Right ventricle myocardium (tissue), 1 donor: Measurements from ENCODE around the genes PCBP1 and CLEC4F.

DNA sequence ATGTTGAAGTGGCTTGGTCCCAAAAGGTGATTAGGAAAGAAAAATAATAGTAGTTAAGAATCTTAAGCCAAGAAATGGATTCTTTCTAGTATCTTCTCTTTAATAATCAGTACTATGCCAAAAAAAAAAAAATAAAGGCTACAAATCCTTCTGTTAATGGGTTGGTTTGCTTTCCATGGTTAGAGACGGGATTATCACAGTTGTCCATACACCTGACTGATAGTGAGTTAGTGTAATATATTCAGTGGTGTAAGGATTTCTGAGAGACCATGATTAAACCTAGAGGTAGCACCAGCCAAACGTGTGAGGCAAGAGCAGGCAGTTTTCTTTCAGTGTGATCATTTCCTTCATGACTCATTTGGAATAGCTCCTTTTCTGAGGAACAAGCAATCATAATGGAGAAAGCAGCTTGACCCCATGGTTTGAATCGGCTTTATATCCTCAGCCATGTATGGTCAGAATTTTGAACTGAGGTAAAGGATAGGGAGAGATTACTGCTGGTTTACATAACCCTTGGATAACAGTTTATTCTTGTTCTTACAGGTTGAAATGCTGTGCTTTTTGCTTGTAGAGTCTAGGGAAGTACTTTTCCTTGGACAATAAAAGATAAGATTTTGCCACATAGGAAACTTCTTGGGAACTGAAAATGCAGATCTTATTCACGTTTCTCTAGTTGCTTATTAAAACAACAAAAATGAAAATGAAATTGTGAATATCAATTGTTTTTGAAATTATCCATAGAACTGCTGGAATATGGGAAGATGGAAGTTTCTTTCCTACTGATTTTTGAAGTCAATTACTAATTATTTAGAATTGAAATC is 3.0 kb downstream of the MXD1 start:
- PRO-cap, 2 experiments: no peak in any of the 2 experiments

- PRO-cap, 2 experiments: no peak in any of the 2 experiments
These were observed 16.9 kb downstream of the MXD1 start for GRCh38 chr2:69931652-69932302.

DNA sequence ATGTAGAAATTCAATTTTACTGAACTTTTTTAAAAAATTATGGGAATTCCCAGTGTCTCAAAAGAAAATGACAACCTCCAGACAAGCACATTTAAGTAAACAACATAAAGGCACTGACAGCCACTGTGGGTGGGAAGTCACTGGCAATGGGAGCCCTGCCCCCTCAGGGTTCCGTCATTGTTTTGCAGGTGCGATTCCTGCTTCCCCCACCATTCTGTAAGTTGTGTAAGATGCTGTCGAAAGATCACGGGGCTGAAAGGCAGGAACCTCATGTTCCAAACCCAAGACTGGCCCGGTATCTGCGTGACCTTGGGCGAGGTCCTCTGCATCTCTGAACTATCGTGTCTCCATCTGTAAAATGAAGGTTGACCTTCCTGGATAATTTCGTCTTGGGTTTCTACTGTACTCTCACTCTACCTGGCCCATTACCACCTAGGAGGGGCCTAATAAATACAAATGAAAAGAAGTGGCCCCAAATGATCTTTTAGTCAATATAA is 15.8 kb upstream of the ASPRV1 start:
- PRO-cap, 2 experiments: no peak in any of the 2 experiments

GRCh38 chr2:69985635-69986209 is 24.3 kb upstream of the ASPRV1 start:
- PRO-cap, 2 experiments: no peak in any of the 2 experiments

DNA sequence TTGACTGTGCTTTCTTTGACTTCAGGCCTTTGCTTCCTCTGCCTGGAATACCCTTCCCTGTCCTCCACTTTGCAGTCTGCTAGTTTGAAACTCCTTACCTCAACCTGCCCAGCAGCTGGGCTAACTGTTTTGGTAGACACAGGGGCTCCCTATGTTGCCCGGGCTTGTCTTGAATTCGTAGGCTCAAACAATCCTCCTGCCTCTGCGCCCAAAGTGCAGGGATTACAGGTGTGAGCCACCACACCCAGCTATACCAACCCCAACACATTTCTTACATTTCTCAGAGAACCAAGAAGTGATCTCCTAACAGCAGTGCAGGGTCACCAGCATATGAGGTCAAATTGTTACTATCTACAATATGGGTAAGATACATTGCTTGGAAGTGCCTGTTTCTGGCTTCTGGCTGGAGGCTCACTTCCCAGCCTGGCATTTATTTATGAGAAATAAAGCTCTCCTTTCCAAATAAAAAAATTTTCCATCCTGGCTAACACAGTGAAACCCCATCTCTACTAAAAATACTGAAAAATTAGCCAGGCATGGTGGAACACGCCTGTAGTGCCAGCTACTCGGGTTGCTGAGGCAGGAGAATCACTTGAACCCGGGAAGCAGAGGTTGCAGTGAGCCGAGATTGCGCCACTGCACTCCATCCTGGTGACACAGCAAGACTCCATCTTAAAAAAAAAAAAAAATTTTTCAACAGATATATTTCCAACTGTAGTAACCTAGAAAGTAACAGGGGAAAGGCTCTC is 6.3 kb upstream of the PCBP1 start:
- PRO-cap, 2 experiments: no peak in any of the 2 experiments

DNA sequence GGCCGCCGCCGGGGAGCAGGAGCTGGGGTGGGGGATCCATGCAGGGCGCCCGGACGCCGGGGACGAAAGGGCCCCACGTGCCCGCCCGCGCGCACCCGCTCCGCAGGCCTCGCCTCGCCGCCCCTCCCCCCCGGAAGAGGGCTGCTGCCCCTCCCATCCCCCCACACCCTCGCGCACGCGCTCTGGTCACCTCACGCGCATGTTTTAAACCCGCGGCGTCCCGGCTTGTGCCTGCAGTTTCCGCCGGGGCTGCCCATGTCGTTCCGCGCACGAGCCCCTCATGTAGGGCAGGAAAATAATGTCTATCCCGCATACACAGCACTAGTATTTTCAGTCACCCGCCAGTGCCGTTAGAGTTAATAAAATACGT is 409 bp upstream of the PCBP1 start:
- PRO-cap, 2 experiments: peak in 2 of 2 experiments; most common plus-strand start position 236 of the sequence (in 2); most common minus-strand start position 64 of the sequence (in 2)

DNA sequence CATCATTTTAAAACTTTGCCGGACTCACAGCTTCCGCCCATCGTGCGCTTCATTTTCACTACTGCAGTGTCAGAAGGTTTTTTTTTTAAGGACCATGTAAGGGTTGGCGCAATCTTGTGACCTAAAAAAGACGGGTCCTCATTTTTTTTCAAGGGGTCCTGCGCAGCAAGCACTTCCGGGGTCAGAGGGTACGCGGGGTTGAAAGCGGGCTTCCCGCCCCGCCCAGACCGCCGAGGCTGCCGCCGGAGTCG is at the start of gene PCBP1:
Gene PCBP1 (plus strand): TSS at position 225 of the 251 bp plus-strand sequence.
- PRO-cap, 2 experiments: peak in 2 of 2 experiments; most common plus-strand start position 225 of the sequence (in 2); most common minus-strand start position 71 of the sequence (in 2)

- PRO-cap, 2 experiments: peak in 2 of 2 experiments; most common plus-strand start chr2:70115743 (in 2); most common minus-strand start chr2:70115797 (in 2)
These were observed 28.4 kb downstream of the PCBP1 start for GRCh38 chr2:70115352-70116495.

GRCh38 chr2:70188414-70188991 is 2.3 kb downstream of the C2orf42 start:
- PRO-cap, 2 experiments: no peak in any of the 2 experiments

DNA sequence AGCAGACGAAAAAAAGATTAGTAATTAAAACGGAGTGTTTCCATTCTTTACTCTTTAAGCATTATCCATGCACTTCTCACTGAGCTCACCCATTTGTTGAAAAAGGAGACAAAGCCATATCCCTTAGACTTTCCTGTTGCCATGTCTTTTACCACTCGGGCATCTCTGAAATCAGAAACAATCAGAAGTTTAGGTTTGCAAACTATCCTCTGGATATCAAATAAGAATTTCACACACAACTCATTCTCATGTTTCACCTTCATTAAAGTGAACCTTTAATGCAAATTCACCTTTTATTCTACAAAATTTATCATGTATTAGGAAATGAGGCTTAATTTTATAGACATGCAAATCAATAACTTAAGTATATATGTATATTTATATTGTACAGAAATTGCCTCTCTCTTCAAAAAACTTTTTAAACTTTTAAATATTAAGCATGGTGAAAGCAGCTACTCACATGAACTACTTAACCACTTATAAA is 23.9 kb downstream of the TIA1 start:
- PRO-cap, 2 experiments: no peak in any of the 2 experiments

DNA sequence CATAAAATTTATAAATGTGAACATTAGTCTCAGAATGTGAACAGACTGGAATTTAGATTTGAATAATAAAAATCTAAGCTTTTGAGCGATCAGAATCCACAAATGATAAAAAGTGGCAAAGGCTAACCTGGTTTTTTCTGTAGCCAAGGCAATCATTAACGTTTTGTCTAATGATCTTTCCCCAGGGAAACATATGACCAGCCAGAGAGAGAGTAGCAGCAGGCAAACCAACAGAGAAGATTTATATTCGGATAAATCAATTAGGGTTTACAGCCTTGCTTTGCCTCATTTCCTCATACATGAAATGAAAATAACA is 14.6 kb downstream of the TIA1 start:
- PRO-cap, 2 experiments: no peak in any of the 2 experiments

- PRO-cap, 2 experiments: no peak in any of the 2 experiments
These were observed 12.3 kb downstream of the PCYOX1 start for GRCh38 chr2:70270315-70270620.

DNA sequence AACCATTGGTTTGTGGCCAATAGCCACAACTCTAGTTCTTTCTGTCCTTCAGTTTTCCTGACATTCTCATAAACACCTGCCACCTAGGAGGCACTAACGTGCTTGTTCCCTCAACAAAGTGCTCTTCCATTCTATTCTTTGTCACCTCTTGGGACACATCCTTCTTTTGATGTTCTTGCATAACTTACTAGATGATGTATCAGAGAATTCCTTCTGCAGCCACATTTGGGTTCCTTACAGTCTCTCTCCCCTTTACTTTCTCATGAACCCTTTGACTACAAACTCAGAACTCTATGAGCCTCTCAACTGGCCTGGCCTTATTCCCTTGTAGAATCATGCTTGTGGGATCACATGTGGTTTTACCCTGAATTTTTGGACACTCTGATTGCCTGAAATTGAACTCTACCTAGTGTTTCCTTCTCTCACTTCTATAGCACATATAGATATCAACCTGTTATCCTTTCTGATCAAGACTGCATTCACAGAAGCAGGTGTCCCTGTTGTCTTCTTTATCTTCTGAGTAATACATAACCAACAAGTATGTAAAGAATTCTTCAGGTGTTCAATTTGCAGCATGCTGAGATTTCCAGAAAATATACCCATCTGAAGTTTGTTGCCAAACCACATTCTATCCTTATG is 69.8 kb downstream of the TGFA start:
- PRO-cap, 2 experiments: no peak in any of the 2 experiments

DNA sequence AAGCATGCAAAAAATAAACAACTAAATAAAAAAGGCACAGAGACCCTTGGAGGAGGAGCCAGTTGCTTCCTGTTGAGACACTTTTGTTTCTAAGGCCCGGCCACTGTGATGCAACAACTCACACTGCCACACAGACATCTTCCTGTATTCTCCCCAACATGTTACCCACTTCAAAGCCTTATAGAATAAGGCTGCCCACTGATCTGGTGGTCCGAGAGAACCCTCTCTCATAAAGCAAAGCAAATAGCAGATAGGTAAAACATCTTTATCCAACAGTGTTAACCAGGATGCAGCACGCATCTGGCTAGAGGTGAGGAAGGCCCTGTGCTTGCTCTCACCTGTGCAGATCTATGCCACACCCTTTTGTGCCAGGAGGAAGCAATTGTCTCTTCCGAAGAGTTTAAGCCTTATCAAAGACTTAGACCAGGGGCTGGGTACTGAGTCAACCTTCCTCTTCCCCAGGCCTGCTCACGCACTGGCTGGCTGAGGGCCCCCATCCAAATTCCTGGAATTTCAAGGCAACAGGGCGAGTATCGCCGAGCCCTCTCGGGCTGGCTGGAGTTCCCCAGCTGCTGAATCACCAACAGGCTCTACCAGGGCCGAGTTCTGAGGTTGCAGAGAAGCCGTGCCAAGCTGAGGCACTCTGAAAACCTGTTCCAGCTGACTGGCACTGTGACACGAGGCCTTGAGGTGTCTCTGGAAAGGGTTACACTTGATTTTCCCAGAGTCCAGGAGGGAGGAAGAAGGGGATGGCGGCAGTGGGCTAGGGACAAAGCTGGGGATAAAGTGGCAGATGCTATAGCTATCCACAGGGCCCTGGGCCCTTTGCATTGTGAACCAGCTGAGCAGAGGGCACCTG is 29.4 kb downstream of the TGFA start:
- PRO-cap, 2 experiments: no peak in any of the 2 experiments

DNA sequence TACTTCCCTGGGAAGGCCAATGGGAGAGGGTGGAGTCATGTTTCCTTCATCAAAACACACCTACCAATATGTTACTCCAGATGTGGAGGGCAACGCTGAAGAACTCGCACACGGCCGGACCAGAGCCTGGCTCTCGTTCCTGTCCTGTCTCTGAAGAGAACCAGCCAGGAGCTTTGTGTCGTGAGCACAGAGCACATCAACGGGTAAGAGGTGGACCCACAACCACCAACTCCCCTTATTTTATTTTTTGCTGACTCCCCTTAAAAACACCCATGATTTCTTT is 94.9 kb downstream of the ADD2 start:
- PRO-cap, 2 experiments: no peak in any of the 2 experiments

DNA sequence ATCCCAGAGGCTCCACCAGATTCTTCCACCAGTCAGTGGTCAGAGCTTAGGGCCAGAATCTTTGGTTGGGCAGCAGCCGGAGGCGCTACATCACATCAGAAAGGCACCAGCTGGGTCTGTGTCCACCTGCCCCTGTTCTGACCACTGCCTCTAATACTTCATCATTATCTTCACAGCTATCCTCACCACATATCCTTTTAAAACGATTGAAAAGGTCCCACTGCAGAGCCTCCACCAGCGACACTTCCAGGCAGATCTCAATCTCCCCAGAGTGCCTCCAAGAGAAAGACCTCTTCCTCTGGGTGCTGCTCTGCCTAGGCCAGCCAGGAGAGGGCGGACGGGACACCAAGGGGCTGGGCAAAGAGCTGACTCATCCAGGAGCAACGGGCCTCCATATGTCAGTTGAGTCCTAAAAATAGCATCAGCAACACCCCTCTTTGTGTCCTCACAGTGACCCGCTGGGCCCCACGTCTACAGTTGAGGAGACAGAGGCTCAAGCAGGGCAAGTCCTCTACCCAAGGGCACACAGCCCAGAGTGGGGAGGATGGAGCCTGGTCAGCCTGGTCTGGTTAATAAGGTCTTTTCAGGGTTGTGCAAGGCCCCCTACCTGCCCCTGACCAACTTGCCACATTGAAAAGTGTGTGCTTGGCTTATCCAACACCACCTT is 81.2 kb downstream of the ADD2 start:
- PRO-cap, 2 experiments: no peak in any of the 2 experiments

- PRO-cap, 2 experiments: no peak in any of the 2 experiments
These were observed 39.9 kb downstream of the ADD2 start for GRCh38 chr2:70728073-70728513.

DNA sequence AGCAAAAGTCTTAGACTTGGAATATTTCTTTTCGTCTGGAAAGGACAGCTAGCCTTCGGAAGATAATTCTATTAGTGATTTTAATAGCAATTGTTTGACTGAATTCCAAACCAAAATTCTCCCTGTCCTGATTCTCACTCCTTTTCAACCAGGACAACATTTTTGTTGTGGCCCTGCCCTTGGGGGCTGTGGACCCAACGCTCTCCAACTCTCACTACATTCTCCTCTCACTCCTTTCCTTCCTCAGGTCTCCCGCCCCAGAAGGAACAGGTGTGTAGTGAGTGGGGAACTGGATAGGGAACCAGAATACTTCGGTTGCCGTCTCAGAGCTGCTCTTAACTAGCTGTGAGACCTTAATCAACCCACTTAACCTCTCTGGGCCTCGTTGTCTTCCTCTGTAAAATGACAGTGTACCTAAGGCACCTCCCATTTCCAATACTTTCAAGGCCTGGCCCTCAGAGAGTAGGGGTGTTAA is 607 bp upstream of the ADD2 start:
- PRO-cap, 2 experiments: no peak in any of the 2 experiments

DNA sequence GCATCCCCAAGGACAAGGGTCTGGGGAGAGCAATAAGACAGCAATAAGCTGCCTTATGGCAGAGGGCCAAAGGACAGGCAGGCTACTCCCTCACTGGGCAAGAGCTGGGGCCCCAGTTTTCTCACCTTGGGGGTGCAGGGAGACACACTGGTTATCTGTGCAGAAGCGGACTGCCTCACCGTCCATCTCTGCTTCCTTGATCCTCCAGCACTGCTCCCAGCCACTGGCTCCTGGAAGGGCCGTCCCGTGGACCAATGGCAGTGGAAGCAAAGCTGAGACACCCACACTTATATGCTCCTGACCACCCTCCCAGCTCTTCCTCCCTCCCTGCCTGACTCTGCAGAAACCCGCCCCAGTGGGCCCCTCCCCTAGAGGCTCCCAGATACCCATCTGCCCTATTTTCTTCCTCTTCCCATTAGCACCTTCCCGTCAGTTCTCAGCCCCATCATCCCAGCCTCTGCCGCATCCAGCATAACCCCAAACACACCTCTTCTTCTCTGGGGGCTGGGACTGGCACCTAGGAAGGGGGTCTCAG is at the start of gene CLEC4F:
Gene CLEC4F (minus strand): TSS at position 262 of the 535 bp plus-strand sequence.
- PRO-cap, 2 experiments: no peak in any of the 2 experiments

GRCh38 chr2:70851761-70852127 is 16.1 kb upstream of the CD207 start:
- PRO-cap, 2 experiments: no peak in any of the 2 experiments